NCI-H460 (cell line): ENCODE measurements around a stretch of chr20.

RAMPAGE:
- cytosol, long total RNA: no peak
- long total RNA: no peak
- nucleus, long total RNA: no peak
Measured at GRCh38 chr20:33651085-33652034, 10.8 kb upstream of the C20orf144 start.

GRCh38 chr20:33690028-33690344 is 3.8 kb upstream of the E2F1 start:
RAMPAGE:
- cytosol, long total RNA: no peak
- long total RNA: no peak
- nucleus, long total RNA: no peak

DNA sequence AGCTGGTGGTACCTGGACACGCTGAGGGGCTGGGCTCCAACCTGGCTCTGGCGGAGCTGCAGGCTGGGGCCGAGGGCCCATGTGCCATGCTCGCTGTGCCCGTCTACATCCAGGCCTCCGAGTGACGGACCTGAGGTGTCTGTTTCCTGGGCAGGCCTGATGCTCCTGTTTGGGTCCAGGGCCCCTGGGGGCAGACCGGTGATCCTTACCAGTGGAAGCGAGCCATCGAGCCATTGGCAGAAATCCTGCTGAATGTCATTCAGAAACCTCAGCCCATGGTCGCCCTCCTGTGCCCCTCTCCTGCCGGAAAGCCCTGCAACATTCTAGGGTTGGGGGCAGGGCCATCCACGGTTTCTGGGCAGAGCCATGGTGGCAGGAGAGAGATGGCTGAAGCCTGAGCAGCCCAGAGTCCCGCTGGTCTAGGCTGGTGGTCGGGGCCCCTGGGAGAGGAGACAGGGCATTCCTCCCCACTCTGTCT is 19.7 kb upstream of the CHMP4B start:
RAMPAGE:
- cytosol, long total RNA: no peak
- long total RNA: no peak
- nucleus, long total RNA: no peak

GRCh38 chr20:33824620-33825128 is 13.5 kb downstream of the CHMP4B start:
RAMPAGE:
- cytosol, long total RNA: no peak
- long total RNA: no peak
- nucleus, long total RNA: no peak

RAMPAGE:
- cytosol, long total RNA: no peak
- long total RNA: no peak
- nucleus, long total RNA: no peak
Measured at GRCh38 chr20:33828153-33828861, 17.2 kb downstream of the CHMP4B start.

DNA sequence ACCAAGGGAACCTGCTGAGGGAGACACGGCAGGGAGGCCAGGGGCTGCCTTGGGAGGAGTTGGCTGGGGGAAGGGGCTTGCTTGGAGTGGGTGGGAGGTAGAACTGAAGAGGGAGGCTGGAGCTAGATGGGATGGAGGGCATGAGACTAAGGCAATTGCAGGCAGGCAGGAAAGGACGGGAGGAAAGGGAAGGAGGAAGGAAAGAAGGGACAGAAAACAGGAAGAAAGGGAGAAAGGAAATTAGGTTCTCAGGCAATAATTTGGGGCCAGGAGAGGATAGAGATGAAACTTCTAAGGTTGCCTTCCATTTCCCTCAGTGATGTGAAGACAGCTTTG is 46.8 kb downstream of the CHMP4B start:
RAMPAGE:
- cytosol, long total RNA: no peak
- long total RNA: no peak
- nucleus, long total RNA: no peak

GRCh38 chr20:34043428-34044059 is 49.8 kb downstream of the RALY start:
RAMPAGE:
- cytosol, long total RNA: no peak
- long total RNA: no peak
- nucleus, long total RNA: no peak

DNA sequence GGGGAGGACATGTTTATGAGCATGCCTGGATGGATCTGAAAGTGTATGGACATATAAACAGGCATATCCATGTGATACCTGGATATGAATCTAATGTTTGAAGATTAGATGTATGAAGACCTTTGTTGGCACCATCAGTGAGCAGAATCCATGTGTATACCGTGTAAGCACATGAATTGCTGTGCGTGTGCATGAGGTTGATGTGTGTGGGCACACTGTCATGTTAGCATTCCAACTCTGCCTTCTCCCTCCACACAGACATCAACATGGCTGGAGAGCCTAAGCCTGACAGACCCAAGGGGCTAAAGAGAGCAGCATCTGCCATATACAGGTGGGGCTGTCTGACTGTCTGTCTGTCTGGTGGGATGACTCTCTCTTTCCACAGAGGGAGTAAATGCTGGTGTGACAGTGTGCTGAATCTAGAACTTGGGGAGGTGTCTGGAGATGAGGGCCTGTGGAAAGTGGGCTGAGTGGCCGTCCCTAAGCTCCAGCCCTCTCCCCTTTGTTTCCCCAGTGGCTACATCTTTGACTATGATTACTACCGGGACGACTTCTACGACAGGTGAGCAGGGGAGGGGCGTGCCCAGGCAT is 38.6 kb downstream of the EIF2S2 start:
RAMPAGE:
- cytosol, long total RNA: no peak
- long total RNA: no peak
- nucleus, long total RNA: no peak

GRCh38 chr20:34082957-34083836 is 28.8 kb downstream of the EIF2S2 start:
RAMPAGE:
- cytosol, long total RNA: no peak
- long total RNA: no peak
- nucleus, long total RNA: no peak

DNA sequence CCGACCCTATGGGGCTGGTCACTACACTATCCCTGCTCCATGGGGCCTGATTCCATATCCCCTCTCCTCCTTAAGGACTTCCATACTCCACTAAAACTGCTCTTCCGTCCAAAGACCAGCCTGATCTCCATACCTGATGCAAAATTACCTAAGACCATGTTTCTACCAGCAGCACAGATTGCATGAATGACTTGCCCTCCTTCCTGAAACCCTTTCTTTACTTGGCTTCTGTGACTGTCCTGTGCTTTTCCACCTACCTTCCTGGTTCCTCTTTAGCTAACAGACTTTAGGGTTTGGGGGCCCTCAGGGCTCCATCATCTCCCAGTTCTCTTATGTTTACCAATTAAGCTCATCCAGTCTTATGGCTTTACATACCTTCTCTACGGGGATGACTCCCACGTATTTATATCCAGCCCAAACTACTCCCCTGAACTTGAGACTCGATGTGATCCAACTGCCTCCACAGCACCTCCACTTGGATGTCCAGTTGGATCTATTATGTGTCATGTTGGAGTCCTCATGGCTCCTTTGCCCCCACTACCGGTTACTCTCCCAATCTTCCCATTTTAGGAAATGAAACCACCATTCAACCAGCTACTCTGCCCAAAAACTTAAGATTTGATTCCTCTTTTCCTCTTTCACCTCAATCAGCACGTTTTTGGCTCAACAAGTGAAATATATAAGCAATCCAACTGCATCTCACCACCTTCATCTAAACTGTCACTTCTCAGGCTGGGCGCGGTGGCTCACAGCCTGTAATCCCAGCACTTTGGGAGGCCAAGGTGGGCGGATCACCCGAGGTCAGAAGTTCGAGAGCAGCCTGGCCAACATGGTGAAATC is 3.8 kb downstream of the AHCY start:
RAMPAGE:
- cytosol, long total RNA: no peak
- long total RNA: no peak
- nucleus, long total RNA: no peak

GRCh38 chr20:34310195-34310889 is 7.2 kb upstream of the AHCY start:
RAMPAGE:
- cytosol, long total RNA: no peak
- long total RNA: no peak
- nucleus, long total RNA: no peak

GRCh38 chr20:34337978-34338418 is 25.1 kb upstream of the ITCH start:
RAMPAGE:
- cytosol, long total RNA: no peak
- long total RNA: no peak
- nucleus, long total RNA: no peak

RAMPAGE:
- cytosol, long total RNA: no peak
- long total RNA: no peak
- nucleus, long total RNA: no peak
Measured at GRCh38 chr20:34363822-34364272, 774 bp downstream of the ITCH start.

RAMPAGE:
- cytosol, long total RNA: no peak
- long total RNA: no peak
- nucleus, long total RNA: no peak
Measured at GRCh38 chr20:34402874-34403282, 39.8 kb downstream of the ITCH start.

DNA sequence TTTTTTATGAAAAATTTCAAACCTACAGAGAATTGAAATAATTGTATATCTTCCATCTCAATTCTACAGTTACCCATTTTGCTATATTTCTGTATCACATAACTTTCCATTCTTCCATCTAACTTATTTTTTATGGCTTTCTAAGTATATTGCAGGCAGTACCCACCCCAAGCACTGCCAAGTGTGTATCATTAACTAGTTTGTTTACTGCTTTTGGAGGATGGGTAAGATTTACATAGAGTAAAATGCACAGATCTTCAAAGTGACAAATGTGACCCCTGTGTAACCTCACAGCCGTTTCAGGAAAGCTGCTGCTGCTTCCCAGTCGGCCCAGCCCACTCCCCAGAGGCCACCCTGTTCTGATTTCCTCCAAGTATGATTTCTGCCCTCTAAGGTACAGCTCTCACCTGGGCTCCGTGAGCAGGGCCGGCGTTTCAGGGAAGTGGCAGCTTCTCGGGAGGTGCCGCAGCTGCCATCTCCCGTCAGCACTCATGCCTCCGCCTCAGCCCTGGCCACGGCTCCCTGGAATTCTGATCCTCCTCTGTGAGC is 15.0 kb upstream of the MAP1LC3A start:
RAMPAGE:
- cytosol, long total RNA: no peak
- long total RNA: no peak
- nucleus, long total RNA: no peak

DNA sequence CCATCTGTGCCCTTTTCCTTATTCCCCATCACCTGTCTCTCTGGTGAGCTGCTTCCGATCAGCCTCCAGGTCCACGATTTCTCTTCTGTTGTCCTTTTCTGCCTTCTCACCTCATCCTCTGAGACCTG is 566 bp upstream of the MAP1LC3A start:
RAMPAGE:
- cytosol, long total RNA: no peak
- long total RNA: no peak
- nucleus, long total RNA: no peak

GRCh38 chr20:34579182-34579560 is 20.7 kb downstream of the MAP1LC3A start:
RAMPAGE:
- cytosol, long total RNA: no peak
- long total RNA: no peak
- nucleus, long total RNA: no peak

GRCh38 chr20:34706852-34707113 is 2.6 kb downstream of the TP53INP2 start:
RAMPAGE:
- cytosol, long total RNA: no peak
- long total RNA: no peak
- nucleus, long total RNA: no peak

GRCh38 chr20:34707121-34707823 is 3.1 kb downstream of the TP53INP2 start:
RAMPAGE:
- cytosol, long total RNA: no peak
- long total RNA: no peak
- nucleus, long total RNA: no peak

GRCh38 chr20:34708546-34709020 is 4.4 kb downstream of the TP53INP2 start:
RAMPAGE:
- cytosol, long total RNA: no peak
- long total RNA: no peak
- nucleus, long total RNA: no peak